Metastatic Breast Carcinoma in the Brain (tissue), 10 donors: ENCODE data around the gene PHB1.

DNA sequence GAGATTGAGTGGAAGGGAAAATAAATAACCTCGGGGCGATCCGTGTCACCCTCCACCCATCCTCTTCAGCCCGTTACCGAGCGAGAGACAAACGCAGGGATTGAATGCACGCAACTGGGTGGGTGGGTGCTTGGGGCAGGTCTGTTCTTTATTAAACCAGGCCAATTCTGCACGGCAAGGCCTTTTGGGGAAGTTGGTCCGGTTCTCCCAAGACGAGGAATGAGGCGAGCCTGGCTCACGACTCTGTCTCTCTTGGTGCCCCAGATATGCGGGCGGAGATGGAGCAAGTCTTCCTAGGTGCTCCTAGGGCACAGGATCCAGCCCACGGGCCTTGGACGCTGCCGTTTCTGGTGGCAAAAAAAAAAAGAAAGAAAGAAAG lies 430 bp upstream of the HOXB7 start:
- PRO-cap, 10 experiments, result peak in 5 of 10 experiments; most common plus-strand start position 90 of the sequence (in 2); most common minus-strand start position 221 of the sequence (in 3)

DNA sequence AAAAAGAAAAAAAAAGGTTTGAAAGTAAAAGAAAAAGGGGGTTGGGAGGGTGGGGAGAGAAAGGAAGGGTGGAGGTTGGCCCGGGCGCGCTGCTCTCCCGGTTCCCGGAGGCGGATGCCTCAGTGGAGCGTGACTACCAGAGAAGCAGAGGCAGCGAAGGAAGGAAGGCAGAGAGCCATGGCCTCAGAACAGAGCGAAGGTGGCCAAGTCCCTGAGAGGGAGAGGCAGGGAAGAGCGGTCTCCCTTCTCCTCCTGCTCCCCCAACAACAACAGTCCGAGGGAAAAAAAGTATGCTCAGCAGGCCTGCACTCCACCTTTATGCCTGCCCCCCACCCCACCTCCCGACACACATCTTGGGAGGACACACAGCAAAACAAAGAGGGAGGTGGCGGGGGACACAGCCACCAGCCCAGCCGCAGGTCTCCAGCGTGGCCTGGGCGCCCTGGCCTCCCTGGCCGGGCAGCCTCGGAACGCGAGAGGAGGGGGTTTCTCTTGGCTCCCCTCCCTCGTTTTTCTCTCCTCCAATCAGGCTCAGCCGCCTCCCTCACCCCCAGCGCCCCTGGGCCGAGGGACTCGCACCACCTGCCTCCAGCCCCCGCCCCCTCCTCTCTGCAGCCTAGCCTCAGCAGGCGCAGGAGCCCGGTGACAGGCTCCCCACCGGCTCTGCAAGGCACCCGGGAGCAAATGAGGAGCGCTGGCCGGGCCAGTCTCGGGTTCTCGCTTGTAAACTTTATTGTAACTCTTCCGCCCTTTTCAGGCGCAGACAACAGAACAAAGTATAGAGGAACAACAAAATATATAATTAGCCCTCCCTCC lies 1.0 kb upstream of the HOXB7 start:
- PRO-cap, 10 experiments, result peak in 6 of 10 experiments; most common plus-strand start position 147 of the sequence (in 5); most common minus-strand start position 467 of the sequence (in 4)

GRCh38 chr17:48626409-48627068 lies 381 bp upstream of the HOXB9 start:
- PRO-cap, 10 experiments, result peak in 4 of 10 experiments; most common plus-strand start chr17:48626610 (in 1); most common minus-strand start chr17:48626589 (in 3)

- PRO-cap, 10 experiments, result no peak in any of the 10 experiments
These were observed 2.5 kb upstream of the HOXB9 start for GRCh38 chr17:48628569-48629208.

GRCh38 chr17:48636294-48636999 lies 10.3 kb upstream of the HOXB9 start:
- PRO-cap, 10 experiments, result no peak in any of the 10 experiments

GRCh38 chr17:48671594-48672104 lies 45.5 kb upstream of the HOXB9 start:
- PRO-cap, 10 experiments, result no peak in any of the 10 experiments

DNA sequence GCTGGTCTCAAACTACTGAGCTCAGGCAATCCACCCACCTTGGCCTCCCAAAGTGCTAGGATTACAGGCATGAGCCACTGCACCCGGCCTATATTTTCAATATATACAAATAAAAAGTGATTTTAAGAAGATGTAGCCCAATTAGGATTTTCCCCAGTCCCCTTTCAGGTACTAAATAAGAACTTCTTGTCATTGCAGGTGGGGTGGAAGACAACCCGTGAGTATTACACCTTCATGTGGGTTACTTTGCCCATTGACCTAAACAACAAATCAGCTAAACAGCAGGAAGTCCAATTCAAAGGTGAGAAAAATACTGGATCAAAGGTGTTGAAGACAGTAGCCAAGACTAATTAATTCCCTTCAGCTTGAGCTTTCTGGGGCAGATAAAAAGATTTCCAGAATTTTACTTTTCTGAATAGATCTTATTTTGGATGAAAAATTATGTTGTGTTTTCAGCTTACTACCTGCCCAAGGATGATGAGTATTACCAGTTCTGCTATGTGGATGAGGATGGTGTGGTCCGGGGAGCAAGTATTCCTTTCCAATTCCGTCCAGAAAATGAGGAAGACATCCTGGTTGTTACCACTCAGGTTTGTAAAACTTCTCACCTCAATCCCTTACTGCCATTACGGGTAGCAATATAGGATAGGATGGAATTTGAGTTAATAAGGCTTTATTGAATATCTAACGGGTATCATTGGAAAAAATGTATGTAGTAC lies 17.2 kb downstream of the CALCOCO2 start:
- PRO-cap, 10 experiments, result no peak in any of the 10 experiments

GRCh38 chr17:48871559-48872035 lies 21.0 kb upstream of the ATP5MC1 start:
- PRO-cap, 10 experiments, result no peak in any of the 10 experiments

DNA sequence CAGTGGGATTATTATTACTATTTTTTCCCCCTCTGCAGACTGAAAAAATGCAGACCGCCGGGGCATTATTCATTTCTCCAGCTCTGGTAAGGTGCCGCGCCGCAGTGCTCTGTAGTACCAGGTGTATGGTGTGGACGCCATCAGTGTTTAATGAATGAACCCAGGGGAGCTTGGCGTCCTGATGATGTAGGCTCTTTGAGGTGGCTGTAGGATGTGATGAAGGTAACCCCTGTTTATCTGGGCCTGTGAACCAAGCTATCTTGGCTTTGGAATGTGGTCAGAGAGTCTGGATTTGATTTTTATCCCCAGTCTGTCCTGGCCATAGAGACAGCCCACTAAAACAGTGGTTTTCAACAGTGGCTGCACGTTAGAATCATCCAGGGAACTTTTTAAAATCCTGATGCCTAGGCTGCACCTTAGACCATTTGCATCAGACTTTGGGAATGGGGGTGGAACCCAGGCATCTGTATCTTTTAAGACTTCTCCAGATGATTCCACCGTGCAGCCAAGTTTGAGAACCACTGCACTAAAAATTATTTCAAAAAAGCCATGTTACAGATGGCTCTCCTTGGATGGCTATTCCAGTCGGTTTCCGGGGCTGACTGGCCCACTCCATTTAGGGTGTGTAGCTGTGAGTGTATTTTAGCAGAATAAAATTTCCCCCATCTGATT lies 920 bp downstream of the ATP5MC1 start:
- PRO-cap, 10 experiments, result peak in 1 of 10 experiments; most common minus-strand start position 152 of the sequence (in 1)

DNA sequence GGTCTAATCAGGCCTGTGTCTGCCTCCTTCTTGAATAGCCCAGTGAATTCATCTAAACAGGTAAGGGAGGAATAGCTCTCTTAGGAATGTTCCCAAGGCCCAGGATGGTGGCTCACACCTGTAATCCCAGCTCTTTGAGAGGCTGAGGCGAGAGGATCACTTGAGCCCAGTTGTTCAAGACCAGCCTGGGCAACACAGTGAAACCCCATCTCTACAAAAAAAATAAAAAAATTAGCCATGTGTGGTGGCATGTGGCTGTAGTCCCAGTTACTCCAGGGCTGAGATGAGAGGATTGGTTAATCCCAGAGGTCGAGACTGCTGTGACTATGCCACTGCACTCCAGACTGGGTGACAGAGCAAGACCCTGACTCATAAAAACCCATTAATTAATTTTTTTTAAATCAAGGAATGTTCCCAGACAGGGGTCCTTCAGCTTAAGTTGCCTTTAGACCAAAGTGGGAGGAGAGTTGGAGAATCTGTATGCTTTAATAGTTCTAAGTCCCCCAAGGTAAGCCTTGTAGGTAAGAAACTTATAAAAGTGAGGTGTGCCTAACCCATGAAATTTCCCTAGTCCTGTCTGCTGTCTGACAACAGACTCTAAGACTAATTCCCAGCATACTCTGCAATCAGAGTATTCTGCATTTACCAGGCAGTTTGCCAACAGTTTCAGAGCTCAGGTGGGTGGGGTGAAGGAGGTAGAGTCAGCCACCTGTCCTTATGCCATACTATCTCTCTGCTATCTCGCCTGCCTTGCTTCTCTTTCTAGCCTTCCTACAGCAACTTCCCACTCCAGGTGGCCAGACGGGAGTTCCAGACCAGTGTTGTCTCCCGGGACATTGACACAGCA lies 2.0 kb downstream of the ATP5MC1 start:
- PRO-cap, 10 experiments, result no peak in any of the 10 experiments

DNA sequence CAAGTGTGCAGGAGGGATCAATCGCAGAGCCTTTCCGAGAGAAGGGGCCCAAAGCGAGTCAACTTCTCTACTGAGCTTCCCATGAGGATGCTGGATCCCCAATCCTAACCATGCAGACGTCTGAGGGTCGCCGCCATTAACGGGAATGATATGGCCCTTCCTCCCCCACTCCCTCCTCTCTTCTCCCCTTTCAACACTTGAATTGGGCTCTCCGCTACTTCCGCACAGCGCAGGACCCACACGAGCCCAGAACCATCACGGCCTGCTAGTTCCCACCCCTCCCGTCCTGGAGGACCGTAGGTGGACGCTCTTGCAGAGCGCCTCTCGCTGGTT lies 226 bp upstream of the UBE2Z start:
- PRO-cap, 10 experiments, result peak in 10 of 10 experiments; most common minus-strand start position 288 of the sequence (in 10)

DNA sequence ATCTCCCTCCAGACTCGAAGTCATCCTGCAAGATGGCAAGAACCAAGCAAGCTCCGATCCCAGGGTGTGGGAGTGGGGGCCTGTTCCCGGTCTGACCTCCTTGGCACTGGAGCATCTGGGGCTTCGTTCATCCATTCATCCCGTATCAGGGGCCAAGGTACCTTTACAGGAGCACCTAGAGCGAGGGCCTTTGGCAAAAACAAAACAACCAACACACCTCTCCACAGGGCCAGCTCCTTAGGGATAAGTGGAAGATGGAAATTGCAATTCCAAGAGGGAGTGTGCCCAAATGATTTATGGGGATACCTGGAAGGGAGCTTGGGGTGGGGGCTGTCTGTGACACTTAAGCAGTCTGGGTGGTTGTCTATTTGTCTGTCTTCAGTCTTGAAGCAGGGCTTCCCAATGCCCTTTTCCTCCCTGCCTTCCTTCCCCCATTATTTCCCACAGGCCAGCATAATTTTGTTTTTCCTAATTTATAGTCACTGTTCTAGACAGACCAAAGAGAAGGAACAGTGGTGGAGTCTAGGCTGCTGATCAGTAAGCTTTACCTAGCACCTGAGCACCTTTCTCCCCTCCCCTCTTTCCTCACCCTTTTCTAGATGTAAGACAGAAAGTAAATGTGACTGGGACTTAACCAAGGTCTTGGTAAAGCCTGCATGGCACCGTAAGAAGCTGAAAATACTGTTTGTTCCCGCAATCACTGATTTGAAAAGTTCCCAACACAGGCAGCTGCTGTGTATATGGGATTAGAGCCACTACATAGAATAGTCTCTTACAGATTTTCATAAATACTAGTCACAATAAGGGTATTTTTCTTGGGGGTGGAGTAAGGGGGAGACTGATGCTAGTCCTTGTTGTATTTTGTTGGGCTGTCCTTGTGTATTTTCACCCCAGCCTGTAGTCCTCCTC lies 17.2 kb downstream of the SNF8 start:
- PRO-cap, 10 experiments, result no peak in any of the 10 experiments

DNA sequence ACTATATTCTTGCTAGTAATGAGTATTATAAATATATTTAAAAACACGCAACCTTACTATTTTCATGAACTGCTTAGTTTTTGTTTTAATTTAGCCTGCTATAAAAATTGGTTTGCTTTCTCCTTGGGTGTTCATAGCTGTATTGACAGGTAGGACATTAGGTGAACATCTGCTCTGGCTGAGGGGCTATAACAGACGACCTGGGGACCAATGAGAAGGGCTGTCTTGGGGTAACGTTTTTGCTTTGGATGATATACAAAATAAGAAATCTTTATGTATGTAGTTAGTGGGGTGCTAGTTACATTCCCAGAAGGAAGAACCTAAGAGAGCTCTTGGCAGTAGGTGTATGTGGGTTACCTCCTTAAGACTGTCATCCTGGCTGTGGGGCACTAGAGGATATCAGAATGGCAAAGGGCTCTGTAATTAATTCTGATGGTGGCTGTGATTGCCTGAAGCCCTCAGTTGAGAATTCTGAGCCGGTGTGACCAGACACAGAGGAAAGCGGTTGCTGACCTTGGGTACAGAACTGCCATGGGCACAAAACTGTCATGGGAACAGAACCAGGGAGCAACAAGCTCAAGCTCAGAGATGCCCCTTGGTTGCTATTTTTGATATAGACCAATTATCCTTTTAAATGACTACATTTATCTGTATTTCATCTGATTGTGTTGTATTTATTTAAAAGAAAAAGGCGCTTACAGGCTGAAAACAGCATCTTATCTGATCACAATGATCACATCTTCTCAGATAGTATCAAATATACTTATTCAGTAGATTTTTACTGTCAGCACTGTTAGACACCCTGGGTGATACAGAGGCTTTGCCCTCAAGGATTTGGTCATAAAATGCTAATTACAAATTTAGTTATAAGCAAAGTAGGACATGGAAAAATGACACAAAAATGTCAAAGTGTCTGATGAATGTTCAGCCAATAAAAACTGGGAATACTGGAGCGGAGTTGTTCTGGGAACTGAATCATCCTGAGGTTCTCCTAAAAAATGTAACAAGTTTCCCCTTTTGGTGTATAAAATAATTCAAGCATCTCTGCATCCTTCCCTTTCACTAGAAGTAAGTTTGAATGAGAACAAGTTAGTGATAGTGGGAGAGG lies 7.0 kb upstream of the IGF2BP1 start:
- PRO-cap, 10 experiments, result no peak in any of the 10 experiments

DNA sequence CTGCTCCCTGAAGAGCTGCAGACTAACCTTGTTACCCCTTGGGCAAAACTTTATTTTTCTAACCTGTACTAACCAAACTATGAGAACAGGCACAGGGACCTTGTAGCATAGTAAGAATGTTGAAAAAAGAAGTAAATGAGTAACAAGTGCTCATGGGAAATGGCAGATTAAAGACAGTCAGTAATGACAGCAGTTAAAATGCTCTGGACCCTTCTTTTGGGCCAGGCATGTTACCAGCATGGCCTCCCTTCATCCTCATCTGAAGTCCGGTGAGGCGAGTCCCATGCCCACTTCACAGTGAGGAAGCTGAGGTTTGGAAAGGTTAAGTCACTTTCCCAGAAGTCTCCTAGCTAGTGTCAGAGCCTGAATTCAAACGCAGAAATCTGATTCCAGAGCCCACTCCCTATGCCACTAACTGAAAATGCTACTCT lies 1.9 kb downstream of the ABI3 start:
- PRO-cap, 10 experiments, result peak in 1 of 10 experiments; most common minus-strand start position 261 of the sequence (in 1)

- PRO-cap, 10 experiments, result peak in 3 of 10 experiments; most common plus-strand start chr17:49261238 (in 1); most common minus-strand start chr17:49261057 (in 3)
These were observed 30.5 kb upstream of the PHOSPHO1 start for GRCh38 chr17:49260994-49261539.

DNA sequence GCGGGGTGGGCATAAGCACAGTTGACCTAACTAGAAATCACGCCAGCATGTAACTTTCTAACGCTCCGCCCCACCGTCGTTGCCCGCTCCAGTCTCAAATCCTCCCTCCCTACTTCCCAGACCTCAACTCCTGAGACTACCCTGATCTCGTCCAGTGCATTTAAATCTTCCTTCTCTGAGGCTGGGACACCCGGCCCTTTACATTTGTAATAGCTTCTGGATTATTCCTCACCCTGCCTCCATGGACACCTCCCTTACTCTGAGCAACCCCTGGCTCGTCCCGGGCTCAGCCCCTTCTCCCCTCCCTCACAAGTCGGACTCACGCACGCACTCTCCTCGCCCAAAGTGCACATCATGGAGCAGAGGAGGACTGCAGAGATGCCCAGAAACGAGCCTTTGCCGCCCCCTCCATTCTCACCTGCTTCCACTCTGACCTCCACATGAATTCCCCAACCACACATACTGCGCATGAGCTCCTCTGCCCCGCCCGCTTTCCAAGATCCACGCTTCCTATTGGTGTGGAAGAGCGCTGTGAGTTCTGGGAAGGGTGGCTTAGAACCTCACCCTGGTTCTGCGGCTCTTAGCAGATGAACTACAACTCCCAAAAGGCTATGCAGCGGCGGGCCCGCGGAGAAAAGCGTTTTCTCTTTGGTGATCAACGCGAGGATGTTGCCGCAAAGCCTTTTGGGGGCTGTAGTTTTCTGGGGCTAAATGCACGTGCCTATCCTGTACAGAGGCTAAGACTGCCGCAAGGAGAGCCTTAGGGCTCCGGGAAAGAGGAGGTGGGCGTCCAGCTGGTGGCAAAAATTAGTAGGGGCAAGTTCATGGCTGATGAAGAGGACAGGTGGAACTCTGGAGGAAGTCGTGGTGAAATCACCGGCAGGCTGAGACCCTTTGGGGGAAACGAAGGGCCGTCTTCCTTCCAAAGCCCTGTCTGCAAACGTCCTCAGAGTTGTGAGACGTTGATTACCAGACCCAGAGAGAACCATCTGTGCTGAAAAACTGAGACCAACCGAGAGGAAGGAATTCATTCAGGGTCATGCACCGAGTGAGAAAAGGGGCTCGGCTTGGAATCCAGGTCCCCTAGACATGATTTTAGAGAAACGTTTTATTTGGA lies at the start of gene PHB1:
Gene PHB1 (minus strand): TSS at position 466 of the 1,117 bp plus-strand sequence.
- PRO-cap, 10 experiments, result peak in 10 of 10 experiments; most common plus-strand start position 751 of the sequence (in 4); most common minus-strand start position 442 of the sequence (in 4)

GRCh38 chr17:49498084-49498254 lies 2.9 kb downstream of the NGFR start:
- PRO-cap, 10 experiments, result no peak in any of the 10 experiments

DNA sequence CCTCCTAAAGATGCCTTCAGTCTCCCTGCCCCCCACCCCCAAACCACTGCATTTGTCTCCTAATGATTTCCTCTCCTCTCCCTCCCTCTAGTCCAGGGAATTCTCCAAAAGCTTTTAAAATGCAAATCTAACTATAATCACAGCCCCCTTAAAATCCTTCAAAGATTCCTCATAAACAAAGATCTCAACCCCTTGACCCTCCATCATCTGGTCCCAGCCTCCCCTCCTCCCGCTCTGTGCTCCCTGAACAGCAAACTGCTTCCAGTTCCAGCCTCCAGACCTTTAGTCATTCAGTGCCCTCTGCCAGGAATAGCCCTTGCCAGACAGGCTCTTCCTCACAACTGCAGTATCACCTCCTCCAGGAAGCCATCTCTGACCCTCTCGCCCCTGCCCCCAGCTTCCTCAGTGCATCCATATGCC lies 2.3 kb upstream of the NXPH3 start:
- PRO-cap, 10 experiments, result no peak in any of the 10 experiments

DNA sequence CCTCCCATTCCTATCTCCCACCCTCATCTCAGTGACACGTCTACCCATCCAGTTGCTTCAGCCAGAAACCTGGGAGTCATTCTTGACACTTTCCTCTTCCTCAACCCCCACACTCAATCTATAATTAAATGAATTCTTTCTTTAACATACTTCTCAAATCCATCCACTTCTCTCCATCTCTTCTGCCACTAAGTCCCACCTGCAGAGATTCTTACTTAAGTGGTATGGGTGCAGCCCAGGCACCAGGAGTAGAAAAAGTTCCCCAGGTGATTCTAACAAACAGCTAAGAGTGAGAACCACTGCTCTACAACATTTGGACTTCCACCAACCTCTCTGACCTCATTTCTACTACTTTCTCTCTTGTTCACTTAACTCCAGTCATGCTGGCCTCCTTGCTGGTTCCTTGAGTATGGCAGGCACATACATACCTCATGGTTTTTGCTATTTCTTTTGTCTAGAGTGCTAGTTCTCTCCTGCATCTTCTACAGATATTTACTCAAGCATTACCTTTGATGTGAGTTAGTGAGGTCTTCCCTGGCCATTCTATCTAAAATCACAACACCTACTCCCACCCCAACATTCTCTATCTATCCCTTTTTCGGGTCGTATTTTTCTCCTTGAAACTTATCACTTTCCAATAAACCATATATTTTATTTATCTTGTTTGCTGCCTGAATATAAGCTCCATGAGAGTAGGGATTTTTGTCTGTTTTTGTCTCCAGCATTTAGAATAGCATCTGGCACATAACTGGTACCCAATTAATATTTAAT lies 17.9 kb downstream of the SPOP start:
- PRO-cap, 10 experiments, result no peak in any of the 10 experiments

DNA sequence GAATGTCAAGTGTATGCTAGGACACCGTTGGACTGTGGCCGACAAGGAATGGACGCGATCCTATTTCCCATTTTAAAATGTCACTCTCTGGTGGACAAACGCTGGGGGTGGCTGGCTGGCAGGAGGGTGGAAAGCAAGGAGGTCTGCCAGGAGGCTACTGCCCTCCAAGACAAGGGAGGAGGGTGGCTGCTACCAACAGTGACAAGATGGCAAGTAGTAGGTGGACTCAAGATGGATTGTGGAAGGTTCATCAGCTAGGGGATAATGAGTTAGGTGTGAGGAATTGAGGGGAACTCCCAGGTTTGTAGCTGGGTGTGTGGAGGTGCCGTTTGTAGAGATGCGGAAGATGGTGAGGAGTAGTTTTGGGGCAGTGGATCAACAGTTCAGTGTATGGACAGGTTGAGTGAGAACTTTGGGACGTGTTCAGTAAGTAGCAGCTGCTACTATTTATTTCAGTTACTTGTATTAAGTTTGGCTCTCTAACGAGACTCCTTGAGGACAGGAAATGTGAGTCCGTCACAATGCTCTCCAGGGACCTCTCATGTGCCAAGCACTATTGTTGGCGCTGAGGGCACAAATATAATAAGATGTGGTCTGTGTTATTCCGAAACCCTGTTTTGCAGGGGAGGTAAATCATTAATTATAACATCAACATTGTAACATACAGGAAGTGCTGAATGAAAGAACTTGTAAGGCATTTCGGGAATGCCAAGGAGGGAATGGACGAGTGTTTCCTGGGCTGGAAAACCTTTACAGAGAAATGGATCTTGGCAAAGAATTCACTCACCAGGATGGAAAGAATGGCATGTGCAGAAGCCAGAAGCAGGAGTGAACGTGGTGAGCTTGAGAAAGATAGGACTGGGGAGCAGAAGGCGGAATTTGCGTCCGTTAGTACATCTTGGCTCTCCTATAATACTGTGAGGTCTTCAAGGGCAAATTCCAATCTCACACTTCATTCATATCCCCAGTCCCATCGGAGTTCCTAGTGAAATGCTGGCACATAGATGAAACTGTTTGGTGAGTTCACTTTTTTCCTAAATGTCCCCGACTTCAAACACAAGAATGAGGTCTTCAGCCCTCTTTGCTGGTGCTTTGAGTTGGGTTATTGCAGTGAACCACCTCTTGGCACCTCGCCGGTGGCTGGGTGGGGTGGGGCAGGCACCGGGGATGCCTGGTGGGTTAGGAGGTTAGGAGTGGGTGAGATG lies 11.8 kb downstream of the TAC4 start:
- PRO-cap, 10 experiments, result peak in 1 of 10 experiments; most common plus-strand start position 818 of the sequence (in 1)